T-cell (primary cell): Measurements from ENCODE around the gene CNIH1.

DNA sequence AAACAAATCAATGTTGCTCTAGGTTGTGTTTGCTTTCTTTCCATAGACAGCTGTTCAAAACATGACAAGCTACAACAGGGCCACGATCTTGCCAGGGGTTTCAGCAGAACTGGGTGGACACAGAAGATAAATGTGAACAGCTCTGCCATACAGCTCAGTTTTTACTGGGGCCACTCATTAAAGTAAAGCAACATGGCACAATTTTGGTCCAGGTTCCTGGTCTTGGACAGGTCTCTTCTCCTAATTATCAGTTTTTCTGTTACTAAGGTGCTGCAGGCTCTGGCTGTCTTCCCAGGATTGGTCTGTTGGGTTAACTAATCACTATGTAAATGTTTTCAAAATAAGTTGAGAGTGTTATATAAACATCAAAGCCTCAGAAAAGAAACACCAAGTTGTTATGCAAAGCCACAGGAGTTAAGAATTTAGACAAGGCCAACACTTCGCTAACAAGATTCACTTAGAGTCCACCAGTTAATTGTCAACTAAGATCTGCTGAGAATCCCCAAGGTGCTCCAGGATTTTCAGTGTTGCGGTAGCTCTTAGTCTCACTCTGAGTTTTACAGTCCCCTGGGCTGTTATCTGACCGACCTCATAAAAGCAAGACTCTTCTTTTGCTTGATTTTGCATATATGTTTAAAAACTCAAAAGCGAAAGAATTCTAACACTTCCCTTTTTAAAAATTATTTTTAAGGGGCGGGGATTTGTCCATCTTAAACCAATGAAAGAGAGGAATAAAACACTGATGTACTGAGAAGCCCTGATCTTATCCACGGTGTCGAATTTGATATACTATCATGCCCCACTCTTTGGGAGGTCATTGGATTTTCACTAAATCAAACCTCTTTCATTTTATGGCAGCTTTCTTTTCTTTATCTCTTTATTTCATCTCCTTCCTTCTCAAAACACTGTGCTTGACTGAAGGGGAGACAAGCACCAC lies 7.2 kb downstream of the NIN start:
- PRO-cap, 7 experiments = peak in 6 of 7 experiments; most common plus-strand start position 425 of the sequence (in 5); most common minus-strand start position 246 of the sequence (in 3)

DNA sequence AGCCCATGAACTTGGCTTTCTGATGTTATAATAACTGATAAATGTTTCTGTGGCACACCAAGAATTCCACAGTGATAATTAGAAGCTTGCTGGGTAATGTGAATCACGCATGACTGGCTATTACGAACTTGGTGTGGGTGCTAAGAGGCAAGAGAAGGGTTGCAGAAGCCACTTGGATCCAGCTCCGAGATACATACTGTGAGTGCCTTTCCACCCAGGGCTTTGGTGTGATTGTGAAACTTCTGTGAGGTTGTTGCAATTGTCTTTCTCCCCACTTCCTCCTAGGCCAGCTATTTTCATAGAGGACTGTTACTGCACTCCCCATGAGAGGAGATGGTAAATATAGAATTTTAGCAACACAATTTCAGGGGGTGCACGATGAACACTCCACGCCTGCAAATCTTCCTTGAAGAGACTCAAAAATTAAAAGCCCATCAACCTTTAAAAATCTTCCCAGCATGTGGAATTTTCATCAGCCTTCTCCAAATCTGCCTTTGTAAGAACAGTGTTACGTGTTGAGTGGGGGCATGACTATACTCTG lies 15.9 kb downstream of the PYGL start:
- PRO-cap, 7 experiments = no peak in any of the 7 experiments

GRCh38 chr14:50942056-50942321 lies 2.3 kb downstream of the PYGL start:
- PRO-cap, 7 experiments = no peak in any of the 7 experiments

DNA sequence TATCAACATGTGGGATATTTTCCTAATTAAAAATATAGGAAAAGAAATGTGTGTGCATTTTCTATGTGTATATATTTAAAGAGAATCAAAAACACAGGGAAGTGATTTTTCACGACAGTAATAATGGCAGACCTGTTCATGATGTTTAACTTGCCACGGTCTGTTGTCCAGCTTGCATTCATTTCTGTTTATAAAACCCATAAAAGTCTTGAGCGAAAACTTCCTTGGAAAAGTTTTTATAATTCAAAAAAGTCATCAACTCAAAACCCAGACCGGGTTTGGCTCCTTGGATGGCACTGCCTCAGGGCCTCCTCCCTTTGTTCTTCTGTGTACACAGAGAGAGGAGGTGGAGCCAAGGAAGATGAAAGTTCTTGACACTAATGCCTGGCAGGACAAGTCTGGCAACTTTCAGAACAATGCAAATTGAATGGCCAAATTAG lies 86.9 kb upstream of the FRMD6 start:
- PRO-cap, 7 experiments = no peak in any of the 7 experiments

DNA sequence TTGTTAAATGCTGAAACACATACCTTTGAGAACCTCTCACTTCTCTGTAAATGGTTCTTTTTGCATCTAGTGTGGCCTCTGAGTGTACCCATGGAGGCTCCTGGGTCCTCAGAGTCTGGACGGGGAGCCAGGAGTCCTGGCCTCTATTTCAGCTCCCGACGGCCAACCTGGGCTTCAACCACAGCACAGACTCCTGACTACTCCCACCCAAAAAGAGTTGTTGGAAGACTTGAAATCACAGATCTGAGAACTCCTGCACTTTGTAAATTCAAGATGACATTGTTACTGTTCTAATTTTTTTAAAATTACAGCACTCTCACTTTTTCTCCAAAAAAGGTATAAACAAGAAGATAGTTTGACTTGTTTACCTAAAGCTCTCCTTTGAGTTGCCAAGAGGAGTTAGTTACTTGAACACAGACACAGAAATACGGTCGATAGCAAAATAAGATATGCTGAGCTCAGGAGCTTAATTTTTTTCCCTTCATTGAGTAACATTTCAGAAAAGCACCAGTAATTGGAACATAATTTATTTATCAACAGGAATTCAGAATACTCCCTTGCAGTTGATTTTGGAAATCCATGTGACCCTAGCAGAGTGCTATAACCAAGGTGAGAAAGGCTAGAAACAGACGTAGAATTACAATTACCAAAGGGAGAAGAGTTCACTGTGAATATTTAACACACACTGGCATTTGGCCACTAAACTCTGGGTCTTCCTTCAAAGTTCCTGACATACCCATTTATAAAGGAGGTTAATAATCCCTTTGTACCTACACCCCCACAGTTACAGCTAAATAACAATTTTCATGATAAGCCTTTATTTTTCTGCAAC lies 51.7 kb upstream of the FRMD6 start:
- PRO-cap, 7 experiments = no peak in any of the 7 experiments

DNA sequence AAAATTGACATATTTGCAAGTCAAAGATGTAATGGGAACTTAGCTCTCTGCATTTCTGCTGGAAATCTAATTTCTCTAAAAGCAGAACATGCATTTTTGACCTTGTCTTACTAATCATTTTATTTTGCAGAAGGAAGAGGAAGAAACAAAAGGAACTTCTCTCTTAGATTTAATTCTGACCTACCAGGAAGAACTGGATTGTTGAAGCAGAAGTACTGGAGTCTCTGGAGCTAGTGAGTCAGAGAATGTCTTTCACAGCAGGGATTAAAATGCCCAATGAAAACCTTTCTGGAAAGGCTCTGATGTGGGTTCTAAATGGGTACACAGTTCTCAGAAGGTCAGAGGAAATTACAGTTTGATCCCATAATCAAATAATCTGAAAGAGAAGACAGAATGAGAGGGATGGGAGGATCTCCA lies 70.8 kb upstream of the GNG2 start:
- PRO-cap, 7 experiments = no peak in any of the 7 experiments

GRCh38 chr14:51963214-51963789 lies 26.0 kb upstream of the RTRAF start:
- PRO-cap, 7 experiments = peak in 1 of 7 experiments; most common minus-strand start chr14:51963455 (in 1)

GRCh38 chr14:52122832-52123205 lies 54.0 kb upstream of the NID2 start:
- PRO-cap, 7 experiments = no peak in any of the 7 experiments

DNA sequence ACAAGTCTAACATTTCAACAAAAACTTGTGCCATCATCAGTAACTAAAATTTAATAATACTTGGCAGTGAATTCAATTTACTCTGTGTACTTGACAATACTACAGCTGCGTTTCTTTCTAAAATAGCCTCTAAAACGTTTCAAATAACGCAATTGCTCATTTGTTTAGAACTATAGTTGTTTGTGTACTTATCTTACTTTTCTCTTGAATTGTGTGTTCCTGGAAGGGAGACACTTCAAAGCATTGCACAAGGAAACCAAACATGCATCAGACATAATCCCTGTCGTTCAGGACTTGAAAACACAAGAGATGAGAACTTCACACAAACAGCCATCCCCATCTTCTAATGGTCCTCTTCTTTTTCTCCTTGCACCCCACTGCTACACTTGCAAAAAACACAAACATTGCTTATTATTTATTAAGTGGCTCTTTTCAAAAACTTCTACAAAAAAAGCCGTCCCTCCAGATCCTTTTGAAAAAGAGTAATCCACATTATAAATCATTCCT lies 38.5 kb downstream of the PTGER2 start:
- PRO-cap, 7 experiments = no peak in any of the 7 experiments

DNA sequence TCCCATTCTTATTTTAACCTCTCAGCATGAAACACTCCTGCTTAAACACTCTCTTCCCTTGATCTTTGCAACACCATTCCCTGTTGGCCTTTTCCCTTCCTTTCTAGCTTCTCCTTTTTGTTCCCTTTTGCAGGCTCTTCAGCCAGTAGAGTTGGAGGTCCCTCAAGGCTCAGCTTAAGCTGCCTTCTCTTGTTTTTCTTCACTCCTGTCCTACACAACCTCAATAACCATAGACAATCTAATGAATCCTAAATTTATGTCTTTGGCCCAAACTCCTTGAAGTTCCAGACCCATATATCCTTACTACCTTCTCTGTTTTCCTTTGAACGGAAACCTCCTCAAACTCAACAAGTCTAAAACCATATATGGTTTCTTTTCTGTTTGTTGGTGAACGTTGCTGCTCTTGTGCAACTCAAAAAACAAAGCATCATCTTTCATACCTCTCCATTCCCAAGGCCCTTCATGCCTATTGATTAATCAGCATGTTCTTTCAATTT lies 81.5 kb downstream of the TXNDC16 start:
- PRO-cap, 7 experiments = no peak in any of the 7 experiments

- PRO-cap, 7 experiments = no peak in any of the 7 experiments
These were observed 35.6 kb downstream of the ERO1A start for GRCh38 chr14:52659603-52660349.

DNA sequence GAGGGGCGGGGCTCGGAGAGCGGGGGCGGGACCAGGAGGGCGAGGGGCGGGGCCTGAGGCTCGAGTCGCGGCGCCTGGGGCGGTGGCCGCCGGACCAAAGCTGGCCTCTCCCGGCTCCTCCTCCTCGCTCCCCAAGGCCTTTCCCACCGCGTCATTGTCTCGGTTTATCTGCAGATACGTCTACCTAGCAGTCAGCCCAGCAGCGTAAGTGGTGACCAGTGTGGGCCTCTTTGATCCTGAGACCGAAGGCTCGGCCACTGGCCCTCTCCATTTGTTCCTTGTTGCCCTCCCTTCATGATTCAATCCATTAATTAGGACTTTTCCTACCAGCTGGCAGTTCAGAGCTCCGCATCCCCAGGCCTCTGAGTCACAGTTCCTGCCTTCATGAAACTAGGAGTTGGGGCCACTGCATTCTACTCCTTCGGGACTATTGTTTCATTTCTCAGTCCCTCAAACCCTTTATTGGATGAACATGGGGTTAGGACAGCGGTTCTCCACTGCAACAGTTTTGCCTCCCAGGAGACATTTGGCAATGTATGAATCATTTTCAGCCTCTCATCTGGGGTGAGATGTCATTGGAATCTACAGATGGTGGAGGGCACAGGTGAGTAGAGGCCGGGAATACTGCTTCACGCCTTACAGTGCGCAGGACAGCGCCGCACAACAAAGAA lies 451 bp upstream of the GNPNAT1 start:
- PRO-cap, 7 experiments = peak in 7 of 7 experiments; most common plus-strand start position 57 of the sequence (in 3)

- PRO-cap, 7 experiments = peak in 7 of 7 experiments; most common plus-strand start chr14:52918694 (in 7); most common minus-strand start chr14:52918593 (in 1)
These were observed 32.3 kb downstream of the FERMT2 start for GRCh38 chr14:52918509-52918999.

DNA sequence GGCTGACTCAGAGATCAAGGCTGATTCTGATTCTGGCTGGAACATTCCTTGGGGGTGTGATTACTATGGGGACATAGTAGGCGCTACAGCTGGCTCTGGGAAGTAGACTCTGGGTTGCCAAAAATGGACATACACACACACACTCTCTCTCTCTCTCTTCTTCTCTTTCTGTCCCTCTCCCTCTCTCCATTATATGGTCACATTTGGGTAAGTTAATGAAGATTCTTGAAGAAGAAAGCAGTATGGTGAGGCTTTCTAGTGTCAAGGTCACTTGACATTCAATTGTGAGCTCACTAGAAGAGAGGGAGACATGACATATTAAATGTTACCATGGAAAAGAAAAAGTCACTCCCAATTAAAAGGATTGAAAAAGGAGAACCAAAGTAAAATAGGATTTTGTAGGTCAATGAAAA lies 174.7 kb upstream of the DDHD1 start:
- PRO-cap, 7 experiments = no peak in any of the 7 experiments

DNA sequence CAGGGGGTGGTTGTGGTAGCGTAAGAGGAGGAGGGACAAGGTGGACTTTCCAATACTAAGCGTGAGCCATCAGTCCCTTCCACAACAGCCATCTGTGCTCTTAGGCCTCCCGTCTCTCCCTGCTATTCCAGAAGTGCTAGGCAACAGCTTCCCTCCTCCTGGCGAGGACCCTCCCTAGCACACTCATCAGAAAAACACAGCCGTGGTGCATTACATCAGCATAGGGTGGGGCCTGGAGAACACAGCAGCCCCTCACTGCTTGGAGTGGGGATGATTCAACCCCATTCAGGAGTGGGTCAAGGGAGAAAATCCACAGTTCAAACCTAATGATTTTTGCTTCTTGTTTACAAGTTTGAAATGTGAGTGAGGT lies 356.3 kb upstream of the DDHD1 start:
- PRO-cap, 7 experiments = no peak in any of the 7 experiments

DNA sequence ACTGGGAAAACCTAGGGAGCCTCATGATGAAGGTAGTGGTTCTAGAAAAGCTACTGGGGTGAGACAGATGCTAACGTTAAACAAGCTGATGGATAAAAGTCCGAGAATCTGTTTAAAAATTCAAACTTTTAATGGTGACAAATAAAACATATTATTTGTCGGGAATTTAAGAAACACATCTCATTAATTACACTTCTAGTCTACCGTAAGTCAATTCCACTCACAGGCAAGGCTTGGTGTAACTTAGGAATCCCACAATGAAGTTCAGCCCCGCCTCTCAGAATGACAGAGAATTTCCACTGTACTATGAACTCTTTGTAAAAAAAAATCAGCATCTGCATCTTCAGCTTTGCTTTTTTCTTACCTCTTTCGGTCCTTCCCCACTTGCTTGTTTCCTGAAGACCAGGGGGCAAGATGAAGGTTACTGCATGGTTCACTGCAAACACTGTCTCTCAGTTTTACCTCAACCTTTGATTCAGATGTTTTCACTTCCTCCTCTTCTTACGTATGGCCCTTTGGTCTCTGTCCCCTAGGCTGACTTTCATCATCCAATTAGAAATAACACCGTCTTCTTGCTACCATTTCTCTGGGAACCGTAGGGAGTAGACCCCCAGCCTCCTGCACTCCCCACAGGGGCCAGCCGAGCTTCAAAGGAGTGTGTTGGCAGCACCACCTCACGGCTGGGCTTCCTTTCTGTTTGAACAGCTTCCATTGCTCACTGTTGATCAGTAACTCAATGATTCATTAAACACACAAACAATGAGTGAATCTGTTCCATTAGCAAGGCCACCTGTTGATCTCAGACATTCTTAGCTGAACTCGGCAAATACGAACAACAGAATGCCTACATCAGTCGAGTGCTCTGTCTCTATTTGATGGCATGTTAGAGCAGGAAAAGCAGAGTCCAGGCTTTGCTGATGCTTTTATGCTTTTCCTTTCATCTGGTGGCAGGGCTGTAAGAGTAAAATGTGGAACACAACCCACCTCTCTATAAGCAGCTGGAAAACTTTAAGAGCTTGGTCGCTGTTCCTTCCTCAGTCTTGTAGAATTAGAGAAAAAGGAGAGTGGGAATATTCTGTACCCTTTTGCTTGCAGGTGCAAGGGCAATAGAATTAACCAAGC lies 343.0 kb downstream of the BMP4 start:
- PRO-cap, 7 experiments = no peak in any of the 7 experiments

- PRO-cap, 7 experiments = no peak in any of the 7 experiments
These were observed 105.1 kb downstream of the BMP4 start for GRCh38 chr14:53851466-53851955.

DNA sequence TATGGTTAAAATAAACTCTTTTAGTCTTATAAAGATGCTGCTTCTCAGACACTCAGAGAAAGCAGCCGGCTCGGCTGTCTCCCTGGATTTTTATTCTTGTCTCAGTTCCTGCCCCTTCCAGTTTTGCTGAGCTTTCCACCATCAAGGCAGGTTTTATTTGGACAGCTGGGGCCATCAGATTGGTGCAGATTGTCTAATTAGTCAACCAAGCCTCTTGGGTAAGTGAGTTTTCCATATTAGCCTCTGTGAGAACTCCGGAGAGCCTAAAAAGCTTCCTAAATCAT lies 130.8 kb upstream of the BMP4 start:
- PRO-cap, 7 experiments = no peak in any of the 7 experiments

DNA sequence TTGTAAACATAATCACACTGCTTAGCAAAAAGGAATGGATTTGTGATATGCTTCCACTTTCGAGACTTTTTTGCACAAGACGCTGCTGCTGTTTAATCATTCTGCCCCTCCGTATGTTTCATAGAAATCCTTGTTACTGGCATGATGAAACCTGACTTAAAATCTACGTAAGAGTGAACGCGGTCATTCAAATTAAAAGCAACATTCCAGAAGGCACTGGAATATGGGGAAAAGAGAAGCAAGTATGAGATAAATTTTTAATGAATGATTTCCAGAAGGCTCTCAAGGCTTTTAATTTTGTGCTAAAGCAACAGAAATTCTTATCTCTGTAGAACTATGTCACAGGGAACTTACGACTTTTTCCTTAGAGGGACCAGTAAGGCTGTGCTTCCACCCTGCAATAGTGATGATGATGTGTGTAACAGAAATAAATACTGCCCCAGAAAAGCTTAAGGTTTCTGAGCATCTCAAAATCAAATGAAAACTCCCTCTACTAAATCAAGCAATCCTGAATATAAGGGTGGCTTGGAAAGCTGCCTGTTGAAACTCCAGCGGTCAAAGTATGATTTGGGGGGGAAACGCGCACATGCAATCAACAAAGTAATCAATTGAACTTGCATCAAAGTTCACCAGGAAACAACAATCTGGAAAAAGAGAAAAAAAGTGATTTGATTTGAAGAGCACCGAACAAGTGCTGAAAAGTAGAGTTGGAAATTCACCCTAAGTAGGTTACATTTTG lies 939 bp downstream of the CNIH1 start:
- PRO-cap, 7 experiments = no peak in any of the 7 experiments

DNA sequence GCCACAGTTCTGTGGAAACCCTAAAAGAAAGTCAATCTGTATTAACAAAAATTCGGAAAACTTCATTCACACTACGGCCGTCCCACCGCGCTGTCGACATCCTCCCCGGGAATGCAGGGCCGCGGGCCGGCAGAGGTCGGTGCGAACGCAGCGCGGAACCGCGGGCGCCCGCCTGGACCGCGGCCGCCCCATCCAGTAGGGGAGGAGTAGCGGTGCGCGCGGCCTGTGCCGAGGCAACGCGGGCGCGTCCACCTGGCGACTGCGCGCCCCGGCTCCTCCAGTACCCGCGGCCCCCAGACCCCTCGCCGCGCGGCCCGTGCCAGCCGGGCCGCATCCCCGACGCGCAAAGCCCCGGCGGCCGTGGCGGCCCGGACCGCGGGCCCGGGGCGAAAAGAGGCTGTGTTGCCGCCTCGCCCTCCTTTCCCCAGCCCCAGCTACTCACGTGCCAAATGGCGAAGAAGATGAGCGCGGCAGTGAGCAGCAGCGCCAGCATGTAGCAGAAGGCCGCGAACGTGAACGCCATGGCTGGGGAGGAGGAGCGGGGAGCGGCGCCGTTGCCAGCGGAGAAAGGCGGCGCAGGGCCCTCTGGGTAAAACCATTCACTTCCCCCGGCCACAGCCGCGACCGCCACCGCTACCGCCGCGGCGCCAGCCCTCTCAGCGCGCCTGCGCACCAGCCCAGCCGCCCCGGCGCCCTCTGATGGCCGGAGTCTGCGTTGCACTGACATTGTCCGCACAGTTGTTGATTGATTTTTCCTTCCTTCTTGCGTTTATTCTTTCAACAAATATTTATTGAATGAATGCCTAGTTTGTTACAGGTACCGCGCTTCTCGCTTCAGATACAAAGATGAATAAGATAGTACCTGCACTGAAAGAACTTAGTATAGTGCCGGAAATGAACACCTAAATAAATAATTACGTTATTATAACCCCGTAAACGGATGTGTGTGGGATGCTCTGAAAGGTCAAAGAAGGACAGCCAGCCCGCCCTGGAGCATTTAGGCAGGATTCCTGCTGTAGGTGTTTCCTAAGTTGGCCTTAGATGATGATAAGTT lies at the start of gene CNIH1:
TSS of gene CNIH1 (minus strand) at position 570 of the 1,054 bp plus-strand sequence.
- PRO-cap, 7 experiments = peak in 7 of 7 experiments; most common plus-strand start position 108 of the sequence (in 2); most common minus-strand start position 533 of the sequence (in 5)